Heart right ventricle (tissue), 2 donors: ENCODE measurements around the genes PLXND1 and ASTE1.

- PRO-cap, 2 experiments, result no peak in any of the 2 experiments
These were observed 31.3 kb downstream of the EFCAB12 start for GRCh38 chr3:129397230-129397459.

DNA sequence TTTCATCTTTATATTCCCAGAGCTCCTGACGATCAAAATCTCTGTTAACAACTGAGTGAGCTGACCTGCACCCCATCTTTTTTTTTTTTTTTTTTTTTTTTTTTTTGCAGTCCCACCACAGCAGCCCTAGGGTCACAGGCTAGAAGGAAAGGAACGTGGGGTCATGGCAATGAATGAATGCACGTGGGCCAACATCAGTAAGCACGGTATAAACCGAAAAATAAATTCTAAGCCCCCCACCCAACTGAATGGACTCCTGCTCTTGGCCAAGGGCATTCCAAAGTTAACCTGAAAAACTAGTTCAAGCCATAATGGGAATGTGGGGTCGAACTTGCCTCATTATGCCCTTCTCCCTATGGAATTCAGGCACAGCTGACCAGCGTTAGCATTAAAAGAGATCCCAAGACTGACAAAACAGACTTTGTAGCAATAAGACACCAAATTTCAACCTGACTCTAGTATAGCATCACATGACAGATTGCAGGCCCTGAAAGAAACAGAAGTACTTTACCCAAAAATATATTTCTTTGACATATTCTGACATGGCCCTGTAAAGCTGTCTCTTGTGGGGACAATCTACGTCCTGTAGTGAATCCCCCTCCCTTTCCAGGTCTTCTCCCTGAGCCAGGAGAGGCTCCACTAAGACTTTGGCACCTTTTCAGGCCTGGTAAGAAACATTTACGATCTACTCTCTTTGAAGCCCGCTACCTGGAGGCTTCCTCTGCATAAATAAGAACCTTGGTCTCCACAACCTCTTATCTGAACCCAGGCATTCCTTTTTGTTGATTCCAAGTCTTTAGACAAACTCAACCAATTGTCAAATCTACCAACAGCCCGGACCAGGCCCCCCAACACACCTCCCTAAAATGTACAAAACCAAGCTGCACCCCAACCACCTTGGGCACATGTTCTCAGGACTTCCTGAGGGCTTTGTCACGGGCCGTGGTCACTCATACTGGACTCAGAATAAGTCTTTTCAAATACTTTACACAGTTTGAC, 30.3 kb downstream of the EFCAB12 start:
- PRO-cap, 2 experiments, result no peak in any of the 2 experiments

DNA sequence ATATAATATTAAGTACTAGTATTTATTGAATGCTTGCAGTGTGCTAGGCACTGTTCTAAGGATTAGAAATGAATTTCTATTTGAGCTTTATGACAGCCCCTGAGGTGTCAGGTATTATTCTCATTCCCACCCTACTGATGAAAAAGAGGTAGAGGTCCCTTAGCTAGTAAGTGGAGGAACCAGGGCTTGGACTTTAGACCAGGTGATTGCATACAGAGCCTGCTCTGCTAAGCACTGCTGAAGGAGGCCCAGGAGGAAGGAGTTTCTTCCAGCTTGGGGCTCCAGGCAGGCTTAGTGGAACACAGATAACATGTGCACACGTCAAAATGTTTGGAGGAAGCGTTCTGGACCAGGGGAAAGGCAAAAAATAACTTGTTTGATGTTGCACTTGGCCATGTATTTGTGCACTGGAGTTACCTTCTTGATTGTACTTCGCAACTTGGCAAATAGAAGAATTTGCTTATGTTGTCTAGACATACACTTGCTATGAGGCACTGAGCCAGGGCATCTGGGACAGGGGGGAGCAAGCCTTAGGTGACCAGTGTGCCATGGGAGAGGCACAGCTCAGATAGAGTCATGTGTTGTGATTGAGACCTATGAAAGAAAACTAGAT, 22.4 kb downstream of the IFT122 start:
- PRO-cap, 2 experiments, result peak in 1 of 2 experiments; most common minus-strand start position 236 of the sequence (in 1)

GRCh38 chr3:129577823-129578845, 28.3 kb downstream of the PLXND1 start:
- PRO-cap, 2 experiments, result no peak in any of the 2 experiments

DNA sequence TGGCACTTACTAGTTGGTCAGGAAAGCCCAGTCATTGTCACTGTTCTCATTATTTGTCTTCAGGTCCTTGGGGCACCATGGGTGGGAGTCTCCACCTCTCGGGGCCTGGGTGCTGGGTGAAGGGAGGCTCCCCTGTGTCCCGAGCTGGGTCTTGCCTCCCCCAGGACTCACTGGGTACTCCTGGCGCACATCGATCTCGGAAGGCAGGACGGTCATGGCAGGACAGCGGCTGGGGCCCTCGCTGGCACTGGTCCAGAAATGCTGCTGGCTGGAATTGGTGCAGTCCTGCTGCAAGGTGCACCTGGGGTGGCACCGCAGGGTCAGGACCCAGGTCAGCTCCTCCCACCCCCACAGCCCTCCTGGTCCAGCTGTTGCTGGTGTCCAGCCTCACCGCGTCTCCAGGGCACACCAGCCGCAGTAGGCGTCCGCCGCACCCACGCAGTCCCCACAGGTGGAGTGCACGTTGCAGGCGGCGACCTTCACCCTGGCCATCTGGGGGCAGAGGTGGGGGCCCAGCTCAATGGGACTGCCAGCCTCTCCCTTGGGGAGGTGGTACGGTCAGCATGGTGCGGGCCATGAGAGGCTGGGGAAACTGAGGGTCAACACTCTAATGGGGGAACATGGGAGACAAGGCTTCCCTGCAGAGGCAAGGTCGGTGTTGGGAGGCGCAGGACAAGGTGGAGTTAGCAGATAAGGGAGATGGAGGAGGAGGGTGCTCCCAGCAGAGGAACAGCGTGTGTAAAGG, 20.5 kb downstream of the PLXND1 start:
- PRO-cap, 2 experiments, result no peak in any of the 2 experiments

- PRO-cap, 2 experiments, result no peak in any of the 2 experiments
These were observed 19.4 kb downstream of the PLXND1 start for GRCh38 chr3:129587003-129587560.

GRCh38 chr3:129606098-129606860, at the start of gene PLXND1:
TSS of gene PLXND1 (minus strand) at chr3:129606676.
- PRO-cap, 2 experiments, result peak in 2 of 2 experiments; most common minus-strand start chr3:129606672 (in 1)

- PRO-cap, 2 experiments, result peak in 1 of 2 experiments; most common plus-strand start chr3:129687180 (in 1); most common minus-strand start chr3:129687113 (in 1)
These were observed 80.4 kb upstream of the PLXND1 start for GRCh38 chr3:129686921-129687283.

GRCh38 chr3:129757061-129757850, 136.3 kb downstream of the TMCC1 start:
- PRO-cap, 2 experiments, result no peak in any of the 2 experiments

GRCh38 chr3:129880194-129880615, 13.3 kb downstream of the TMCC1 start:
- PRO-cap, 2 experiments, result no peak in any of the 2 experiments

GRCh38 chr3:129942403-129942804, 32.1 kb upstream of the TRH start:
- PRO-cap, 2 experiments, result no peak in any of the 2 experiments

- PRO-cap, 2 experiments, result no peak in any of the 2 experiments
These were observed 102.6 kb downstream of the ALG1L2 start for GRCh38 chr3:130184128-130184787.

GRCh38 chr3:131026155-131027004, at the start of gene ASTE1:
TSS of gene ASTE1 (minus strand) at chr3:131026825.
- PRO-cap, 2 experiments, result peak in 2 of 2 experiments; most common plus-strand start chr3:131026879 (in 1); most common minus-strand start chr3:131026785 (in 1)

- PRO-cap, 2 experiments, result no peak in any of the 2 experiments
These were observed 82.5 kb downstream of the NEK11 start for GRCh38 chr3:131109192-131109527.

DNA sequence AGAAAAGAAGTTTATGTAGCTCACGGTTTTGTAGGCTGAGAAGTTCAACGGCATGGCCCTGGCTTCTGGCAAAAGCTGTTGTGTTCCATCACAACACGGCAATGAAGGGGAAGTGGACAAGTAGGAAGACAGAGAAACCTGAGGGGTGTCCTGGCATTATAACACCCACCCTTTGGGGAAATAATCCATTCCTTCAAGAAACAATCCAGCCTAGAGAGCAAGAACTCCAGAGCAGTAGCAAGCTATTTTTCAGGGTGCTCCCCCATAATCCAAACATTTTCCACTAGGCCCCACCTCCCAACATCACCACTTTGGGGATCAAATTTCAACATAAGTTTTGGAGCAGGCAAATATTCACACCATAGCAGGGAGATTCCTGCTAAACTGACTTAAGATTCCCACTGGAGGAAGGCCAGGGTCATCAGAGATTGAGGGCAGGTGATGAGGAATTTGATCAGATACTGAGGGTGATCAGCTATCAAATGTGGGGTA, 30.4 kb upstream of the NUDT16 start:
- PRO-cap, 2 experiments, result no peak in any of the 2 experiments

- PRO-cap, 2 experiments, result no peak in any of the 2 experiments
These were observed 18.1 kb upstream of the NUDT16 start for GRCh38 chr3:131363303-131363974.

GRCh38 chr3:131492931-131493395, 9.8 kb downstream of the MRPL3 start:
- PRO-cap, 2 experiments, result no peak in any of the 2 experiments

DNA sequence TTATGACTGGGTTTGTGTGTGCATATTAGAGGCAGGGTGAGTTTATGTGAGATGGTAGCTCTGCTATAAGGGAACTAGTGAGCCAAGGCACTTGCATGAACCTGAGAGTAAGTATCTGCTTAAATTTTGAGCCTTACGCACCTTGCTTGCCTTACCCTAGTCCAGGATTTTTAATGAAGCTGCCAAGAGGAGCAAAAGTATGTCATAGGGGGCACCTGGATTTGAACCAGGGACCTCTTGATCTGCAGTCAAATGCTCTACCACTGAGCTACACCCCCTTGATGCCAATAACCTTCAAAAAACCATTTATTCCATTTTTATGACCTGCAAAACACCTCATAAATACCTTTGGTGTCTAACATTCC, 88.3 kb upstream of the ACP3 start:
- PRO-cap, 2 experiments, result no peak in any of the 2 experiments

DNA sequence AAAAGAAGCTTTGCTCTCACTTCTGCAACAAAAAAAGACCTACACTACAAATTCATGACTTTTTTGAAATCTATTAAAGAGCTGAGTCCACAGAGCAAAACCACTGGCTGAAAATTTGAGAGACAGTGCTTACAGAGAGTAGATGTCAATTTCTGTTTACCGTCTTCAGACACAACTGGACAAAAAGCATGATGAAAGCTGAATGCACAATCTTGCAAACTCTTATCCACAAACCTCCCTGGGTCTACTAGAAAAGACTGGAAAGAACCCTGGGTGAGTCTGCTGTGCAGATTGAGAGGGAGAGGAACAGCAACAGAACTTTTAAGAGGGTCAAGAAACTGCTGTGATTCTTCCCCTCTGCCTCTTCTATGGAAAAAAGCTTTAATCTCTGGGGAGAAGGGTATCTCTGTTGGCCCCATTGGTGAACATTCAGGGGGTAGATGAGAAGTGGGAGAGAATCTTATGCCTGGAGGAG, 2.7 kb downstream of the DNAJC13 start:
- PRO-cap, 2 experiments, result no peak in any of the 2 experiments

DNA sequence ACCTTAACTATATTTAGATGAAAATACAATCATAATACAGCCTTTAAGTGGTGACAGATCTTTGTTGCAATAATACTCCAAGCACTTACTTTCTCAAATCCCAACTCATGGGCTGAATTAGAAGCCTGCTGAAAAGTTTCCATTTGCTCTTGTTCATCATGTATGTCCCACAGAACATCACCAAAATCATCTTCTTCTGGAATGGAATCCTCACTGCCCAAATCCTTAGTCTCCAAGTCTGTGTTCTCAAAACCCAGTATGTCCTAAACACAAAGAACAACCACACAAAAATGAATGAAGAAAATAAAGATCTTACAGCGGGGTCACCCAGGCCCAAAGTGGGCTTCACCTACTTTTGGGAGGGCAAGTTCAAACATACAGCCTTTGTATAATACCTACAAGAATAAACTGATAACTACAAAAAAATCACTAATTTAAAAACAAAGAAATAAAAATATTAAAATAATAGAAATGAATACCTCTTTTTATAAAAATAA, 18.1 kb downstream of the NPHP3 start:
- PRO-cap, 2 experiments, result no peak in any of the 2 experiments